Thyroid gland (tissue), 7 donors: ENCODE results near the genes PPP1CA and NUDT8.

DNA sequence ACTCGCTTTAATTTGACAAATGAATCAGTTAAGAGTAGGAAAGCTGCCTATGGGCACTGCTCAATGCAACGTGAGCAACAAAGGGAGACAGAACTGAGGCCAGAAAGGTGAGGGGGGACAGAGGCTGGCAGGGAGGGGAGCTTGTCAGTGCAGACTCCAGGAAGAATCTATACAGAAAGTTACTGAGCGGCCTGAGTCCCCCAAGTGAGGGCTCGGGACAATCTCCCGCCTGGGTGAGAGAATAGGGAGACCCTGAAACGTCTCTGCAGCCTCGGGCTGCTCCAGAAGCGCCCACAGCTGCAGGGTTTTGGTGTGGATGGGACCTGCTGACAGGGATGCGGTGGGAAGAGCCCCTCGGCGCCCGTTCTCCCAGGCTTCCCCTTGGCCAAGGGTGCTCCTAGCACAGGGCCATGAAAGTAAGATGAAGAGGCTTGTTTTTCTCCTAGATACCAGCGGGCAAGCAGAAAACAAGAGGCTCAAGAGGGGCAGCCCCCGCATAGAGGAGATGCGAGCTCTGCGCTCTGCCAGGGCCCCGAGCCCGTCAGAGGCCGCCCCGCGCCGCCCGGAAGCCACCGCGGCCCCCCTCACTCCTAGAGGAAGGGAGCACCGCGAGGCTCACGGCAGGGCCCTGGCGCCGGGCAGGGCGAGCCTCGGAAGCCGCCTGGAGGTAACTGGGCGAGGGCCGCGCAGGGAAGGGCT, 689 bp upstream of the RCE1 start:
- PRO-cap, 2 experiments = peak in 2 of 2 experiments; most common plus-strand start position 587 of the sequence (in 2)
- RAMPAGE, long total RNA, 5 experiments = start-site peak on the plus strand in 1 of 5 experiments, centred at position 590 of the sequence, 5 reads per replicate

DNA sequence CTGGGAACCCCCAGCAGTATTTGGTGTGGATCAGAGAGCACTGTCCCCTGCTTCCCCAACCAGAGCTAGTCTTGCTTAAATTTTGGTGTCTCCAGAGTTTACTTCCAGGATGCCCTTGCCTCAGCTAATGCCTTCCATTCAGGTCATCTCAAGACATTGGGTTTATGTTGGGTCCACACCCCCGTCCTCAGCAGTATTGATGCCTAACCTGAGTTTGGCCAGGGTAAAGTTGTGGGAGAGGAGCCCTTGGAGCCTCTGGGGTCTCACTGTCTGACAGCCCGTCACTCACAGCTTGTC, 1.3 kb downstream of the RCE1 start:
- PRO-cap, 2 experiments = no peak in any of the 2 experiments
- RAMPAGE, long total RNA, 5 experiments = no peak in any of the 5 experiments

DNA sequence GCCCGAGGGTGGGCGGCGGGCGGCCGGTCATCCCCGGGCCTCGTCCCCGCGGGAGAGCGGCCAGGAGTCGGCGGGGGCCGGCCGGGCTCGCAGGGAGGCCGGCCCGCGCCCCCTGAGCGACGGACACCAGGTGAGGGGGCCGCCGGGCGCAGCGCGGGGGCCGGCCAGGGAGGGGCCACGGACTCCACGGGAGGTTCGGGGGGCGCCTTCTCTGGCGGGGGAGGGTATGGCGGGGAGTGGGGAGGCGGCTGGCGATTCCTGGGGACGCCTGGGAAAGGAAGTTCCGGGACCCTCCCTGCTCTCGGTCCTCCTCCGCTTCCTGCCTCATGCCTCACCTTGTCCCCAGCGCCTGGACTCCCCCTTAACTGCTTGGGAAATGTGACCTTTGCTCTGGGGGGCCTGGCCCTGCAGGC, 309 bp downstream of the LRFN4 start:
- PRO-cap, 2 experiments = no peak in any of the 2 experiments
- RAMPAGE, long total RNA, 5 experiments = no peak in any of the 5 experiments

DNA sequence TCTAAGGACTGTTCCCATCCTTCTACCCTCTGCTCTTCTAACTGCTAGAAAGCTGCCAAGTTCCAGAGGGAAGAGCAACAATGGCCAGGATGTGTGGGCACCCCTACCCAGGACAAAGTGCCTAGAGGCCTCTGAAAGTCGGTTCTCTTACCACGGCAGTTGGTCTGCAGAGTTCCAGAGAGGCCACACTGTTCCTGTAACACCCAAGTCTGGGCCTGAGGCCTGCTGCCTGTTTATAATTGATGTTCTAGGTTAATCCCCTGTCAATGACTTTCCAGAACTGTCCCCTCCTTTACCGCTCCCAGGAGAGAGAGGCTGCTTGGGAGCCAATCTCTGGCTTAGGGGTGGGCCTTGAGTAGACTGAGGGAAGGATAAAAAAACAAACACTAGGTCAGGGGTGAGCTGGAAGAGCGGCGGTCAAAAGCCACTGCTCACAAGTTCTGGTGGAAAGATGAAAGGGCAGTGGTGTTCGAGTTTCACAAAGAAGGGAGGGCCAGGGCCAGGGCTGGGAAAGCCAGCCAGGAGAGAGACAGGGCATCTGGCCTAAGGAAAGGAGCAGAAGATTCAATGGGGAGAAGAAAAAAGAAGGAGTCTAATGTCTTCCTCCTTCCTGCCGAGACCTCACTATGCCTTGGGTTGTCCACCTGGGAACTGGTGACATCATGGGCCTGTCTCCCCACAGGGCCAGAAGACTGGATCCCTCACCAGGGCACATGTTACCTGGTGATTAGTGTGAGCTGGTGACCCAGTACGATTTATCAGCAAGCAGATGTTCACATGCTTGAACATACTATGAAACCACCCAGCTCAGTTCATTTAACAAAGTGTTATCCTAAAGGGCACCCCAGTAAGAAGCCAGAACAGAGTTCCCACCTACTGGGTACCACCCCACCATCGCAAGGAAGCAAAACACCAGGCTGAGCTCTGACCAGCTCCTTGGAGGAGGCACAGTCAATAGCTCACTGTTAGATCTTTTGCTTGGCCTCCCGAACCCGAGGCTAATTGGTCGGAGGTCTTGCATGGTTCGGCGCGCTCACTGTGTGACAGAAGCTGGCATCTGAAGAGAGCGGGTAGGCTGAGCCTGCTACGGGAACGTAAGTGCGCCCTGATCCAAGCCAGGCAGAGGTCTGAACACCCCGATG, 50.1 kb downstream of the PC start:
- PRO-cap, 2 experiments = peak in 1 of 2 experiments; most common plus-strand start position 389 of the sequence (in 1); most common minus-strand start position 211 of the sequence (in 1)
- RAMPAGE, long total RNA, 5 experiments = no peak in any of the 5 experiments

GRCh38 chr11:67128405-67129255, 9.6 kb downstream of the KDM2A start:
- PRO-cap, 2 experiments = no peak in any of the 2 experiments
- RAMPAGE, long total RNA, 5 experiments = no peak in any of the 5 experiments

- PRO-cap, 2 experiments = no peak in any of the 2 experiments
- RAMPAGE, long total RNA, 5 experiments = no peak in any of the 5 experiments
Observed at GRCh38 chr11:67272458-67272881, 6.2 kb downstream of the GRK2 start.

- PRO-cap, 2 experiments = peak in 2 of 2 experiments; most common plus-strand start chr11:67277783 (in 1); most common minus-strand start chr11:67277676 (in 2)
- RAMPAGE, long total RNA, 5 experiments = no peak in any of the 5 experiments
Observed at GRCh38 chr11:67276766-67277945, 10.9 kb downstream of the GRK2 start.

- PRO-cap, 2 experiments = no peak in any of the 2 experiments
- RAMPAGE, long total RNA, 5 experiments = no peak in any of the 5 experiments
Observed at GRCh38 chr11:67355237-67355762, 2.0 kb upstream of the POLD4 start.

GRCh38 chr11:67367372-67367674, 6.1 kb downstream of the CLCF1 start:
- PRO-cap, 2 experiments = no peak in any of the 2 experiments
- RAMPAGE, long total RNA, 5 experiments = no peak in any of the 5 experiments

GRCh38 chr11:67401276-67402357, at the start of gene PPP1CA:
Gene PPP1CA, minus strand, starts transcription at chr11:67401858.
- PRO-cap, 2 experiments = peak in 2 of 2 experiments; most common plus-strand start chr11:67402075 (in 2); most common minus-strand start chr11:67401583 (in 1)
- RAMPAGE, long total RNA, 5 experiments = start-site peak on the plus strand in 1 of 5 experiments, at chr11:67402071-67402075 at its widest, 5 reads per replicate; start-site peak on the minus strand in 5 of 5 experiments, at chr11:67401569-67401880 at its widest, 138 to 2,716 reads per replicate

DNA sequence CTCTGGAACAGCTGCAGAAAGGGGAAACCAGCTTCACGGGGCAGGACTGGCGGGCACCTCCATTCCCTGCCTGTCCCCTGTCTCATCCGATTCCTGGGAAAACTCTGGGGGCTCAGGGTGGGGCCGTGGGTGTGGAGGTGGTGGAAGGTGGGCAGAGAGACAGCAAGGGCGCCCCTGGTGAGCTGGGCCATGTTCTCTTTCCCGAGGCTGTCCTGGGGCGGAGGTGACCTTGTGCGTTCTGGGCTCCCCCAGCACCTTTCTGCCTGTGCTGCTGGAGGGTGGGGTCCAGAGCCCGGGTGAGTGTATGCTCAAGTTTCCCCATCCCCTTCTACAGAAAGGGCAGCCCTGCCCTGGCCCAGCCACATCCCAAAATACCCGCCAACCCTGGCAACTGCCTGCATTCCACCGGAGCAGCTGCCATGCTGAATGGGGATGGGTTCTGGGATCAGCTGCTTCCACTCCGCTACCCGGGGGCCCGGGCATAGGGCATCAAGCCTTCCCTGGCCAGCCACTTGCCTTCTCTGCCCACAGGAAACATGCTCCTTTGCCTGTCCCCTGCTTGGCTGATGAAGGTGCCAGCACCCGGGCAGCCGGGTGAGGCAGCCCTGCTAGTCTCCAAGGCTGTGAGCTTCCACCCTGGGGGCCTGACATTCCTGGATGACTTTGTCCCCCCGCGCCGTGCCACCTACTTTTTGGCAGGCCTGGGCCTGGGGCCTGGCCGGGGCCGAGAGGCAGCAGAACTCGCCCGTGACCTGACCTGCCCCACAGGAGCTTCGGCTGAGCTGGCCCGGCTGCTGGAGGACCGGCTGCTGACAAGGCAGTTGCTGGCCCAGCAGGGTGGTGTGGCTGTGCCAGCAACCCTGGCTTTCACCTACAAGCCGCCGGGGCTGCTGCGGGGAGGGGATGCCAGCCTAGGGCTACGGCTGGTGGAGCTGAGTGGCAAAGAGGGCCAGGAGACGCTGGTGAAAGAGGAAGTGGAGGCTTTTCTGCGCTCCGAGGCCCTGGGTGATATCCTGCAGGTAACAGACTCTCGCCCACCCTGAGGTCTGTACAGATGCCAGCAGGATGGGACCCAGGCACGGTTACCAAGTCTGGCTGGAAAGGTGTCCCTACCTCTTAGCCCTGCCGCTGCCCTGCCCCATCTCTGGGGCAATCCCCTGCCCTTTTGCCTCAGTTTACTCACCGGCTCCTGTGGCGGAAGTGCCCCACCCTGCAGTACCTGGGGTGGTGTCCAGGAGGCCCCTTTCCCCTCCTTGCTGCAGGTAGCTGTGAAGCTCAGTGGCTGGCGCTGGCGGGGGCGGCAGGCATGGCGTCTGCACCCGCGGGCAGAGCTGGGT, 3.2 kb downstream of the CARNS1 start:
- PRO-cap, 2 experiments = no peak in any of the 2 experiments
- RAMPAGE, long total RNA, 5 experiments = no peak in any of the 5 experiments

GRCh38 chr11:67428699-67429813, 762 bp downstream of the RPS6KB2 start:
- PRO-cap, 2 experiments = no peak in any of the 2 experiments
- RAMPAGE, long total RNA, 5 experiments = no peak in any of the 5 experiments

- PRO-cap, 2 experiments = no peak in any of the 2 experiments
- RAMPAGE, long total RNA, 5 experiments = no peak in any of the 5 experiments
Observed at GRCh38 chr11:67435796-67436383, 1.6 kb downstream of the PTPRCAP start.

GRCh38 chr11:67438248-67438931, 908 bp upstream of the PTPRCAP start:
- PRO-cap, 2 experiments = no peak in any of the 2 experiments
- RAMPAGE, long total RNA, 5 experiments = no peak in any of the 5 experiments

GRCh38 chr11:67502161-67502463, 3.1 kb downstream of the PITPNM1 start:
- PRO-cap, 2 experiments = no peak in any of the 2 experiments
- RAMPAGE, long total RNA, 5 experiments = no peak in any of the 5 experiments

- PRO-cap, 2 experiments = peak in 2 of 2 experiments; most common plus-strand start chr11:67506213 (in 2); most common minus-strand start chr11:67506104 (in 1)
- RAMPAGE, long total RNA, 5 experiments = start-site peak on the minus strand in 1 of 5 experiments, at chr11:67505976-67506266 at its widest, 16 reads per replicate
Observed at GRCh38 chr11:67505594-67506431, 650 bp upstream of the PITPNM1 start.

DNA sequence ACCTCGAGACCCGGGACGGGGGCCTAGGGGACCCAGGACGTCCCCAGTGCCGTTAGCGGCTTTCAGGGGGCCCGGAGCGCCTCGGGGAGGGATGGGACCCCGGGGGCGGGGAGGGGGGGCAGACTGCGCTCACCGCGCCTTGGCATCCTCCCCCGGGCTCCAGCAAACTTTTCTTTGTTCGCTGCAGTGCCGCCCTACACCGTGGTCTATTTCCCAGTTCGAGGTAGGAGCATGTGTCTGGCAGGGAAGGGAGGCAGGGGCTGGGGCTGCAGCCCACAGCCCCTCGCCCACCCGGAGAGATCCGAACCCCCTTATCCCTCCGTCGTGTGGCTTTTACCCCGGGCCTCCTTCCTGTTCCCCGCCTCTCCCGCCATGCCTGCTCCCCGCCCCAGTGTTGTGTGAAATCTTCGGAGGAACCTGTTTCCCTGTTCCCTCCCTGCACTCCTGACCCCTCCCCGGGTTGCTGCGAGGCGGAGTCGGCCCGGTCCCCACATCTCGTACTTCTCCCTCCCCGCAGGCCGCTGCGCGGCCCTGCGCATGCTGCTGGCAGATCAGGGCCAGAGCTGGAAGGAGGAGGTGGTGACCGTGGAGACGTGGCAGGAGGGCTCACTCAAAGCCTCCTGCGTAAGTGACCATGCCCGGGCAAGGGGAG, 461 bp downstream of the GSTP1 start:
- PRO-cap, 2 experiments = peak in 2 of 2 experiments; most common plus-strand start position 549 of the sequence (in 2); most common minus-strand start position 400 of the sequence (in 2)
- RAMPAGE, long total RNA, 5 experiments = no peak in any of the 5 experiments

GRCh38 chr11:67619770-67620324, 9.9 kb downstream of the NUDT8 start:
- PRO-cap, 2 experiments = no peak in any of the 2 experiments
- RAMPAGE, long total RNA, 5 experiments = no peak in any of the 5 experiments

- PRO-cap, 2 experiments = no peak in any of the 2 experiments
- RAMPAGE, long total RNA, 5 experiments = no peak in any of the 5 experiments
Observed at GRCh38 chr11:67627707-67628148, 2.0 kb downstream of the NUDT8 start.

GRCh38 chr11:67629646-67630611, at the start of gene NUDT8:
Gene NUDT8, minus strand, starts transcription at chr11:67629937.
- PRO-cap, 2 experiments = peak in 2 of 2 experiments; most common plus-strand start chr11:67630492 (in 2); most common minus-strand start chr11:67629921 (in 2)
- RAMPAGE, long total RNA, 5 experiments = no peak in any of the 5 experiments